Cardiac ventricle fibroblast (primary cell): Measurements from ENCODE around the genes AVL9, FKBP9 and NPSR1.

DNA sequence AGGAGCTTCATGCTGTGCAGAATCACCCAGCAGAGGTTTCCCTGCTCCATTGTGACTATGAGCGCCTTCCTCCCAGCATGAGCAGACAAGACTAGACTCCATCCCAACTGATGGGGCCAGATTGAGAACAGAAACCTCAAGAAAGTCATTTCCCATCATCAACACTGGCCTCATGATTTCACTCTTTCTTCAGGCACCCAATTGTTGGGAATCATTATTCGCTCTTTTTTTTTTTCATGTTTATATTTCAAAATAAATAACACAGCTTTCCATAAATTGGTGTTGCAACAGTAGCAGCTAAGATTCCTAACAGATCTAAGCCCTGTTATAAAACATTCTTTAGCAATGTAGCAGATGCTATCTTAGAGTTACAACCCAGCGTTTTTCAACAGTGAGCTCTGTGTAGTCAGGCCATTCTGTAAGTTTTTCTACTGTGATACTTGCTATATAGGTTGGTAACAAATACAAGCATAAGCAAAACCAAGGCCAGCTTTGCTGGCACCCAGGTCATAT lies 13.1 kb downstream of the NOD1 start:
- RAMPAGE, long total RNA: no peak

GRCh38 chr7:30550911-30551704 lies 43.6 kb upstream of the GARS1 start:
- RAMPAGE, long total RNA: no peak

GRCh38 chr7:30615619-30616109 lies 21.0 kb downstream of the GARS1 start:
- RAMPAGE, long total RNA: no peak

- RAMPAGE, long total RNA: no peak
These were observed 39.0 kb downstream of the GARS1 start for GRCh38 chr7:30633552-30634167.

DNA sequence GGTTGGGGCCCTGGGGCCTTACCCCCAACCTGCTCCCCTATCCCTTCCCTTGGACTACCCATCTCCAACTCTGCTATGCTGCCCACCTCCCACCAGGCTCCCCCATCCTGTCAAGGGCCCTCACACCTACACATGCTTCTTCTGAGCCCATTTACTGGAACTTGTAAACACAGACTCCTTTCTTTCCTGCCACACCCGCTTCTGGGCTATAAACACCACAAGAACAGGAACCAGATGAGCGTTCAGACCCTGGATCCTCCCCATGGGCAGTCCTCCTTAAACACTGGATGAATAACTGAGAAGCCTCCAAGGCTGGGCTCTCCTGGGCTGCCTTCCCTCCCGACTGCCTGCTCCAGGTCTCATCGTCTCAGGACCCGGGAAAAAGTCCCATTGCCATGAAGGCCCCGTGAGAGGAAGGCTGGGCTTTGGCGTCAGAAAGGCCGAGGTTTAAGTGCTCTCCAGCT lies 15.5 kb upstream of the CRHR2 start:
- RAMPAGE, long total RNA: no peak

- RAMPAGE, long total RNA: no peak
These were observed 3.8 kb upstream of the AQP1 start for GRCh38 chr7:30907597-30908435.

DNA sequence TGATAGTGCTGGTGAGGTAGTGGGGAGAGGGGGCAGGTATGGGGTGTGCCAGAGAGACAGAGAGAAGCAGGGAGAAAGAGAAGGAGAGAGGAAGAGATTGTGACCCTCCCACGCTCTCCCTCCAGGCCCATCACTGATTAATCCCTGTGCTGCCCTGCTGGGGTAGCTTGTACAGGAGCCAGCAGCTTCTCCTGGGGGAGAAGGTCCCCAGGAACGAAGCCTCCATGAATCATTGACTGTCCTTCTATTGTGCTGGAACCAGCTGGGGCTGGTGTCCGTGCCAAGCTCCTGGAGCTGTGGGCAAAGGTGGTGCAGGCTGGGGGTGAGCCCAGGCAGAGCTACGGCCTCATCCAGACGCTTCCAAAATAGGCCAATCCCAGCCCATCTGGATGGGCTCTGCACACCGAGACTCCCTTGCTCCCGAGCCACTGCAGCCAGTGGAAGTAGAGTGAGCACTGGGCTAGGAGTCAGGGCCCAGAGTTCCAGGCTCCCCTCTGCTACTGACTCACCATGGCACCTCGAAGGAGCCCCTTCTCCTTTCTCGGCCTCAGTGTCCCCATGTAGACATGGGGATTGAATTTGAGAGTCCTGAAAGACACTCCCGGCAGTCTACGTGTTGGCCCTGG lies 21.0 kb downstream of the AQP1 start:
- RAMPAGE, long total RNA: no peak

GRCh38 chr7:31335885-31337270 lies 4.1 kb downstream of the NEUROD6 start:
- RAMPAGE, long total RNA: no peak

- RAMPAGE, long total RNA: no peak
These were observed at the start of gene AVL9 for GRCh38 chr7:32495124-32495747. TSS of gene AVL9 (plus strand) at chr7:32495489.

GRCh38 chr7:32670045-32670491 lies 174.8 kb downstream of the AVL9 start:
- RAMPAGE, long total RNA: no peak

DNA sequence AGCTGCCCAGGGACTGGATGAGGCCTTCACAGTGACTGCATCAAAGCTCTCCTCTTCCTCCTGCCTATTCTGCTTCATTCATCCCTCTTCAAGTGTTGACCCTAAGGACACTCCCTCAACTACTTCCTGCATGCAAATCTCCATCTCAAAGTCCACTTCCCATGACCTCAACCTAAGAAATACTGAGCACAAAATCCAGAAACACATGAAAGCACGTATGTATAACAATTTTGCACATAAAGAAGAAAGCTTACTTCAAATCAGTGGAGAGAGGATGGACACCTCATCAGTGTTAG lies 182.4 kb downstream of the AVL9 start:
- RAMPAGE, long total RNA: no peak

DNA sequence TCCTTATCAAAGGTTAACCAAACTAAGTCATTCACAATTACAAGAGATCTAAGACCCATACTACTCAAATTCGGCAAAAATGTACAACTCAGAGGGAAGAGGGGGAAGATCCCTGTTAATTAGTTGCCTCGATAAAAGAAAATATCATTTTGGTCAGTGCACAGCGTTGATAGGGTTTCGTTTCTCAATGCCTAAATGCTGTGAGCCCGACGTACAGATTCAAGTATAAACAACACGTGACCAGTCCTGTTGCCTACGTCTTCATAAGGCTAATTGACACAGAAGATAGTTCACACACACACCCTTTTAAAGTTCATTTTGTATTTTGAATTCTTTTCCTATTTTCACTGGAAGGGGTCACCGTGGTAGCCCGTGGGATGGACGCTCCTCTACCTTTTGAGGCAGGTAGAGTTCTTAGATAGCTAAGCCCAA lies 1.1 kb downstream of the KBTBD2 start:
- RAMPAGE, long total RNA: no peak

GRCh38 chr7:32957108-32957714 lies at the start of gene FKBP9:
TSS of gene FKBP9 (plus strand) at chr7:32957440.
- RAMPAGE, long total RNA: no peak

DNA sequence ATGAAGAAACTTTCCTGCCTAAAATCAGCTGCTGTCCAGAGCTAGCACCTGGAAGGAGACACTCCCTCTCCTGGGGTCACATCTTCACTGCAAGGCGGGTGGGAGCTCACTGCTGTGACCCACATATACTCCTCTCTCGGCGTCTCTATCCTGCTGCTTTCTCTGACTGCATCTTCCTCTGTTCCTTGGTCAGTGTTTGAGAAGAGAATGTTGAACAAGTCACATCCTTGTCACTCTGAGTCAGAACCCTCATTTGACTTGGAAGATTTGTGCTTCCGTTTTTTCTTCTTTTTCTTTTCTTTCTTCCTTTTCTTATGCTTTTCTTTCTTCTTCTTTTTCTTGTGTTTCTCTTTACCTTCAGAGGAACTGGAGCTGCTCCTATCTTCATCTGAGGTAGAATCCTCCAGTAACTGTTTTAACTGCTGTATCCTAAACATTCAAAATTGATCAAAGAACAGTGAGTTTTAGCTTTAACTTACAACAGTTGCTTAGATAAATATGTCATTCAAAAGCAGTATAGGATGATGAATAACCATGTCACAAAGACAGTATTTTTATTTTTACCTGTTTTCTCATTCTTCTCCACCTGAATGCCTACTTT lies 14.1 kb downstream of the RP9 start:
- RAMPAGE, long total RNA: no peak

DNA sequence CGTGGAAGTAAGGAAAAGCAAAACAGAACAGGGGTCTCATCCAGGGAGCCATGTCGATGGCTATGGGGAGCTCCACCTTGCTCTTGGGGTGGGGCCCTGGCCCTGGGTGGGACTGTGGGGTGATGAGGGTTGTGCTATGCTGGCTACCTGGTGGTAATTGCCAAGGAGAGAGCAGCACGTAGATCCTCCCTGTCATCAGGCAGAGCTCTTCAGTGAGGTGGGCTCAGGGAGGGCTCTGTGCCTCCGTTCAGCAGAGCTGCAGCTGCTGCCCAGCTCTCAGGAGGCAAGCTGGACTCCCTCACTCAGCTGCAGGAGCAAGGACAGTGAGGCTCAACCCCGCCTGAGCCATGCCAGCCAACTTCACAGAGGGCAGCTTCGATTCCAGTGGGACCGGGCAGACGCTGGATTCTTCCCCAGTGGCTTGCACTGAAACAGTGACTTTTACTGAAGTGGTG lies at the start of gene NPSR1:
TSS of gene NPSR1 (plus strand) at position 153 of the 455 bp plus-strand sequence.
- RAMPAGE, long total RNA: no peak

DNA sequence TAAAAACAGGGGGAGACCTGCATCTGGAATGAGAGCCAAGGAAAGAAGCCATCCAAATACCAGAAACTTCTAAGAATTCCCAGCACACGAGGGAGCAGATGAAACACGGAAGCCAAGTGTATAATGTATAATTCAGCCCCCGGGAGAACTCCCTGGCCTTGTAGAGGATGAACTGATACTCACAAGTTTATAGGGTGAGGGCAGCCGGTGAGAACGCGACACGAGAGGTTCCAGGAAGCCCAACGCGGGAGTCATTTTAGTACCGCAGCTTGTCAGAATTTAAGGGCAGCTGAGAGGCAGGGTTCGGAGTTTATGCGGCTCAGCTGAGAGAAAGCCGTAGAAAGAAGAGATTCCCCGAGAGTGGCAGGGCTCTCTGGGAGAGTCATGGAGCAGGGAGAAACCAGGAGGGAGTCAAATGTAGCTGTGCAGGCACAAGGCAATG lies 164.0 kb downstream of the NPSR1 start:
- RAMPAGE, long total RNA: no peak

GRCh38 chr7:35092745-35093084 lies 55.4 kb upstream of the DPY19L1 start:
- RAMPAGE, long total RNA: no peak

- RAMPAGE, long total RNA: no peak
These were observed 4.4 kb downstream of the HERPUD2 start for GRCh38 chr7:35690454-35691021.

DNA sequence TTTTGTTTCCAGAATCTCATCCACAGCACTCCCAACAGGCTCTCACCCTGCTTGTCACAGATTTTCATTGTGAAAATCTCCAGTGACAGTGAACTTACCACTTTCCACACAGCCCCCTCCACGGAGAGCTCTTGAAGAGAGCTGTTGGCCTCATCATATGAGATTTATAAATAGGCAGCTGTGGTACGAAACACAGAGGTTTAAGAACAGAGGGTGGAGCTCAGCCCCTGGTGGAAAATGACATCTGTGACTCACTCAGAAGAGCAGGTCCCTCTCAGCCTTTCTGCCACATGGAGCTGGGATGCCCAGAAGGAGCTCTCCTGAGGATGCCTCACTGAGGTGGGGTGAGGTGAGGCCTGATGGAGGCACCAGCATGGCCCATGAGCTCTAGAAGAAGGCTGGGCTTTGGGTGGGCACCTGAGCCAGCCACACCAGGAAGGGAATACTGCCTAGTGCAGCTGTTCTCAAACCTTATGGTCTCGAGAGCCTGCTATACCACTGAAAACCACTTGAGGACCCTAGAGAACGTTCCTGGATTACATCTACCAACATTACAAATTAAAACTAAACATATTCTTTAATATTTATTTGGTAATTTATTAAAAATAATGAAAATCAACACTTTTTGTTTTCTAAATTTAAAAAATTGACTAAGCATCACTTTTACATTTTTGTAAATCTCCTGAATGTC lies 25.8 kb upstream of the EEPD1 start:
- RAMPAGE, long total RNA: no peak

DNA sequence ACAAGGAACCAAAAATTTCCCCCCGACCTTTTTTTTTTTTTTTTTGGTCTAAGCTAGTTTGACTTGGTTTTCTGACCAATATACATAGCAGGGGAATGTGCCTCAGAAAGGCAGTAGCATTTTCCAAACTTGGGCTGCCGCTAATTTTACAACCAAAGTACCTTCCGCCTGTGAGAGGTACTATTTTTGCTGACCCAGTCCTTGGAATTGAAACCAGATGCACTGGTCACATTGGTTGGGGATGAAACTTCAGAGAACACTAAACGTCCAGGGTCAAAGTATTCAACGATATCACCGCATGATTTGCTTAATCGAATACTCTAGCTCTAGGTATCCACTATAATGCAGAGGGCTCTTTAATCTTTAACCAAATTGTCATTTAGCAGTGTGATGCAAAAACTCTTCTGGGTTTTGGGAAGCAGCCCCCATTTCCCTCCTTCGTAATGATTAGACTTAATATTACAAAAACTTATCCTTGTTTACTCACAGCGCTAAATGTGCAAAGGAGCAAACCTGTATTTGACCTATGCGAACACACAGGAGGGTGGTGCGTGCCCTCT lies 1.1 kb upstream of the EEPD1 start:
- RAMPAGE, long total RNA: no peak